ENCODE measurements around a stretch of chr11.

DNA sequence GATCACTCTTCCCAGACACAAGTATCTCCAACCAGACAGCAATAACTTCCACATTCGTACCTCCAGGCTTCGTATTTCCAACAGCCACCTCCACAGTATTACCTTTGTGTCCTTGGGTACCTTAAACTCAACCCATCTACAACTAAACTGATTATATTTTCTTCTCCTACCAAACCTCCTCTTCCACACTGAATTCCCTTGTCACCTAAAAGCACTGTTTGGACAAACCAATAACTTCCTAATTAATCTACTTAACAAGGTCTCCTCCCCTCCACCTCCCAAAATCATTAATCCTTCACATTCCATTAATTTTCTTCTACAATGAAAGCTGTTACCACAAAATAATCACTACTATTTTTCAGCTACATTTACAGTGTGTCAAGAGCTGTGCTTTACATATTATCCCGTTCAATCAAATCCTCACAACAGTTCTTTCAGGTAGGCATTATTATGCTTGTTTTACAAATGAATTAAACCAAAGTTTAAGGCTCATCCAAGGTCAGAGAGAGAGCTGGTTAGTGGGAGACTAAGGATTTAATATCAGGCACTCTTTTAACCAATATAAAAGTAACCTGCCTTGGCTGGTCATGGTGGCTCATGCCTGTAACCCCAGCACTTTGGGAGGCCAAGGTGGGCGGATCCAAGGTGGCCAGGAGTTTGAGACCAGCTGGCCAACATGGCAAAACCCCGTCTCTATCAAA, 107.5 kb downstream of the SIK3 start:
- PRO-cap: no peak

DNA sequence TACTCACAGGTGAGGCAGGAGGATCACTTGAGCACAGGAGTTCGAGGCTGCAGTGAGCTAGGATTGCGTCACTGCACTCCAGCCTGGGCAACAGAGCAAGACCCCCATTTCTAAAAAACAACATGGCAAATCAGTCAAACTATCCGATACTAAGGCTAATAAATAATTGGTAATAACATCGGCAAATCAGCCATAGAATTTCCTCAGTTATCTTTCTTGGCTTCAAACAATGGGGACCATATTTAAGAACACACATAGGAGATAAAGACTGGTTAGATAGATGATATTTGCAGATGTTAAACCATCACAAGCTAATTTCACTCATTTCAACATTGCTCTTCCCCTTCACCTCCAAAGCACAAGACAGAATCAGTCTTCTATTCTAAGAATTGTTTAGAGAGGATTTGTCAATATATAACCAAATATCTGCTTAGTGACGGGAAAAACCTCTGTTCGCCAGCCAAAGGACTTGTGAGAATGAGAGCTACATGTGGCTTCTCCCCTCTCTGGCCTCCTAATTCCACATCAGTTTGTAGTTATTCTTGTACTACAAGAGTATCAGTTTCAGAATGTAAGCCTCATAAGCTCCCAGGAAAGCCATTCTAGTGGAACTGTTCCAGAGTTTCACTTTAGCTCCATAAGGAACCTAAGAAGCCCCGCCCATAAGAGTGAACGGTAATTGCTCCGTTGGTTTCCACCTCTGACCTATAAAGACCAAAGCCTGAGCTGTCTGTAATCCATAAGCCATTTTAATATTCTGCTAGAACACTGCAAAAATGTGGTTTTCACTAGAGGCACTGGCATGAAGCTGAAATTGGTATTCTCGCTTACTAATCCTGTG, 53.2 kb downstream of the SIK3 start:
- PRO-cap: no peak

- PRO-cap: no peak
These were observed 15.3 kb downstream of the SIK3 start for GRCh38 chr11:117082690-117083523.

DNA sequence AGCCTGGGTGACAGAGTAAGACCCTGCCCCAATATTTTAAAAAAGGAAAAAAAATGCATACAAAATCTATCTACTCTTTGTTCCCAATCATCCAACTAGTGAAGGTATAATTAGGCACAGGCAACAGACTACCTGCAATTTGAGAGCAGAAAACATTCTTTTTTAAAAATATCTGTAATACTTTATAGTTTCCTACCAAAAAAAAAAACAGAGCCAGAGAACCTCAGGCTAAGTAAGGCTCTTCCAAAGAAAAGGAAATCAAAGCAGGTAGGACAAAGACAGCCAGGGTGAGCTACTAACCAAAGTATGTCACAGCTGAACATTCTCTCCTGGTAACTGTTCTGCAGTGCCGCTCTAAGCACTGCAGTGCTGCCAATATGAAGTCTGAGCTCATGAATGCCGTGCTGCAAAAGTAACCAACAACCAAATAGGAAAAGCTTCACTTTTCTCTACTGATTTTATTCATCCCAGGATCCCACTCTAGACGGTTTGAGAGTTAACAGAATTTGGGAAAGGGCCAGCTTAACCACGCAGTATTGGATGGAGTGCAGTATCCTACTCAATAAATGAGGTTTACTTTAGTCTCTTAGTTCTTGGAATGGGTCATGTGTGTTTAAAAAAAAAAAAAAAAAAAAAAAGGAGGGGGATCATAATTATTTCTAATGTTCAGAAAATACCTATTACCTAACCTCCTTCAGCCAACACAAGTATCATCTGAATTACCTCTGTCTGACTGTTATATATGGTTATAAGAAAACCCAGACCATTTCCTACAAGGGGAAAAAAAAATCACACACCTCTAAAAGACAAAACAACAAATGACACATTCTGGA, 3.4 kb downstream of the SIK3 start:
- PRO-cap: no peak

- PRO-cap: no peak
These were observed 7.2 kb downstream of the SIDT2 start for GRCh38 chr11:117185585-117186386.

- PRO-cap: unidirectional peak, plus-strand start at chr11:117198259
These were observed 1.2 kb upstream of the TAGLN start for GRCh38 chr11:117197657-117198748.

DNA sequence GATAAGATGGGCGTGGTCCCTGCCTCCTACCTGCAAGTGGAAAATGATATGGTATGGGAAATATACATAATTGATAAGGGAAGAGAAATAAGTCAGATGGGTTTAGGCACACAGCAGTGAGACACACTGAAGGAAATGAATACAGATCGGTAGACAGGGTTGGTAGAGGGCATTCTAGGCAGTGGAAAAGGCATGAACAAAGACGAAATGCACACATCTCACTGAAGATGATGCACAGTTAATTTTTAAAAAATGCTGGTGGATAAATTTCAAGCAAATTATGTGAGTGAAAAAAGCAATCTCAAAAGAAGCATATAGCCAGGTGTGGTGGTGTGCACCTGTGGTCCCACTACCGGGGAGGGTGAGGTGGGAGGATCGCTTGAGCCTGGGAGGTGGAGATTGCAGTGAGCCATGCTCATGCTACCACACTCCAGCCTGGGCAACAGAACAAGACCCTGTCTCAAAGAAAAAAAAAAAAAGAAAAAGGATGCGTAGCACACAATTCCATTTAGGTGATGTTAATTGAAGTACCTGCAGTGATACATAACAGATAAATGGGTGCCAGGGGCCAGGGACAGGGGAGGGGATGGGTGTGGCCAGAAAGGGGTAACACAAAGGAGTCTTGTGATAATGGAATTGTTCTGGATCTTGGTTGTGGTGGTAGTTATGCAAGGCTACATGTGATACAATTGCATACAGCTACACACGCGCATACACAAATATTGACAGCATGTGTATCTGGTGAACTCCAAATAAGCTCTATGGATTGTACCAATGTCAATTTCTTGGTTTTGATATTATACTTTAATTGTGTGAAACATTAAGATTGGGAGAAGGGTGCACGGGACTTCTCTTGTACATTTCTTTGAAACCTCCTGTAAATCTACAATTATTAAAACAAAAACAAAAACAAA, 10.5 kb downstream of the TAGLN start:
- PRO-cap: no peak

- PRO-cap: no peak
These were observed 2.3 kb downstream of the PCSK7 start for GRCh38 chr11:117229473-117230007.

GRCh38 chr11:117328409-117328801, 751 bp downstream of the CEP164 start:
- PRO-cap: no peak

DNA sequence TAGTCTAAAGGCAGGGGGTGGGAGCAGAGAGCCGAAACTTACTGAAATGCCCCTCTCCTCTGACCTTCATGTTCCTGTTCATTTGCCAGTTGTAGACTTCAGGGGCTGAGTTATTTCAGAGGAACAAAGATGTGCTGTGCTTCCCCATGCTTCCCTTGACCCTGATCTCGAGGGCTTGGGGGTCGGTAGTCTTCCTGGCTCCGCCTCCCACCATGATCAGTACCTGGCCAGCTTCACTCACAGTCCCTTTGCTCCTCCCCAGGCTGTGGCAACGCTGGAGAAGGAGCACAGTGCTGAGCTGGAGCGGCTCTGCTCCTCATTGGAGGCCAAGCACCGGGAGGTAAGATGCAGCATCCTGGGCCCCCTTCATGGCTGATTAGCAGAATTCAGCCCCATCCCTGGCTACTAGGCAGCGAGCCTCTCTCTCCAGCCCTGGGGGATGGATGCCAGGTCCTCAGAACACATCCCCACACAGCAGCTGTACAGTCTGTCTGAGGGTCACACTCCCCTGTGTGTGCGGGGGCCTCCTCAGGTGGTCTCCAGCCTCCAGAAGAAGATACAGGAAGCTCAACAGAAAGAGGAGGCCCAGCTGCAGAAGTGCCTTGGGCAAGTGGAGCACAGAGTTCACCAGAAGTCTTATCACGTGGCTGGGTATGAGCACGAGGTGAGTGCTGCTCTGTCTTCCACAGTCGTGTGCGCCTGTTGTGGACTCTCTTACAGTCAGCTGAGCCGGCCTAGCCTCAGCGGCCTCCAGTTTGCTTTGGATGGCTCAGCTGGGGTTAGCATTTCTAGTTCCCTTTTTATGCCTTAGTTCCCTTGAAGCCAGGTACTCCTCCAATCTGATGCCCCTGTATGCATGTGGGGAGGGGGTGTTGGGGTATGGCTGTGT, 64.6 kb downstream of the CEP164 start:
- PRO-cap: no peak

- PRO-cap: no peak
These were observed 6.3 kb downstream of the FXYD6 start for GRCh38 chr11:117870028-117870699.

DNA sequence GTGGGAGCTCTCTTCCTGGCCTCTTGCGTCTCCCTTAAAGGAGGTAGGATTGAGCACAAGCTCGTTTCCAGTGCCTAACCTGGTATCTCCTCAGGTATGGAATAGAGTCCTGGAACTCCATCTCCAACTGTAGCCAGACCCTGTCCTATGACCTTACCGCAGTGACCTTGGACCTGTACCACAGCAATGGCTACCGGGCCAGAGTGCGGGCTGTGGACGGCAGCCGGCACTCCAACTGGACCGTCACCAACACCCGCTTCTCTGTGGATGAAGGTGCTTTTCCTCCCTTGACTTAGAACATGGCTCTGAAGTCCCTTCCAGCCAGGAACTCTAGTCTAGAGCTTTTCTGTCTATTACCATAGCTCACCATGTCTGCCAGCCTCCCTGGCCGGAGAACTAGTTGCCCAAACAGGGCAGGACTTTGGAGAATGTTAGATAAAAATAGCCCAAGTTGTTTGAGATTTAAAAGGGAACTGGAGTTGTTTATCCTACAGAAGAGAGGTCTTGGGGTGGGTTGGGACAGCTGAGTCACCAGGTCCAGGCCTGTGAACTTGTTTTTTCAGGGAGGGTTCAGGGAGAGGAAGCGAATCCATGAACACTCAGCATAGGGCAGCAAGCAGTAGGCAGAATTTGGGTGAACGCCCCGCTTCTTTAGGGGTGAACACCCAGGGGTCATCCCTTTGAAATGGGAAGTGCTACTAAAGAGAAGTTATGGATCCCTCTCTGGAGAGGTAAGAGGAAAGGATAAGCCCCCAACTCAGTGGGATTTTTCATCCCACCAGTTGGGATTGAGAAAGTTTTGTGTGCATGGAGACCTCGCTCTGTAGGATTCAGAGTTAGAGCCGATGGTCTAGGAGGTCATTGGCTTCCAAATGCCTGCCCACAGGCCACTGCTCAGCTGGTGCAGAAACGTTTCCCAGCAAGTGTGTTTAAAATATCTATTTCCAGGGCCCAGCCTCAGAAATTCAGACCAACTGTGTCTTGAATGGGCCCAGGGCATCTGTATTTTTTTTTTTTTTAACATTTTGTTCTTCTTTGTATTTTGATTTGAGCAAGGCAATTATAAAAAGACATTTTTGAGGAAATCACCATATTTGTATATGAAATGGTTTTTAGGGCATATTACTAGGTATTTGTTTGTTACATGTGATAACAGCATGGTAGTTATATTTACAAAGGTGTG, 3.5 kb downstream of the IL10RA start:
- PRO-cap: no peak

- PRO-cap: no peak
These were observed 16.2 kb downstream of the IL10RA start for GRCh38 chr11:118002201-118003059.

GRCh38 chr11:118003461-118004137, 17.4 kb downstream of the IL10RA start:
- PRO-cap: no peak

- PRO-cap: no peak
These were observed 30.8 kb upstream of the TMPRSS4 start for GRCh38 chr11:118045897-118046624.

GRCh38 chr11:118078183-118079365, 1.7 kb downstream of the TMPRSS4 start:
- PRO-cap: no peak

DNA sequence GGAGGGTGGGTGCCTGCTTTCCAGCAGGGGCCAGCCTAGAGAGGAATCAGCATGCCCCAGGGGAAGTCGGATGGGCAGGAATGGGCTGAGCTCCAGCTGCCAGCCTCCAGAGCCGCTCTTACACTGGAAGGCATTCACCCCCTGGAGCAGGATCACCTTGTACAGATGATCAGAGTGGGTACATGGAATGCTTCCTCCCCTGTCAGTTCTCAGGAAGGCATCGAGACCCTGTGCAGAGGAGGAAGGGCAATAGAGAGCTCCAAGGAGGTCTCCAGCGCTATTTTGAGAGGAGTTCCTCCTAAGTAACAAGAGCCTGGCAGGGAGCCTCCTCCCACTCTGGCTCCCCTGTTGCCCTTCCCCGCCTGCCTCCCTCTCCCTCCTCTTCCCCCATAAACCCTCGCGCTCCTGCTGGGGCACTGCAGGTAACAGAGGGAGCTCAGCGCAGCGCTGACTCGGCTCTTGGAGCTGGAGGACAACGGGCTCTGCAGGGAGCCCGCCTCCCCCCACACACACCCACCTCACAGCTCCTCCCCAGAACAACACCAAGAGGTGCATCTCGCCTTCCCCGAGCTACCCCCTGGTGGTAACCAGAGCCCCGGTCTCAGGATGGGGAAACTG, 3.7 kb upstream of the SCN4B start:
- PRO-cap: no peak

DNA sequence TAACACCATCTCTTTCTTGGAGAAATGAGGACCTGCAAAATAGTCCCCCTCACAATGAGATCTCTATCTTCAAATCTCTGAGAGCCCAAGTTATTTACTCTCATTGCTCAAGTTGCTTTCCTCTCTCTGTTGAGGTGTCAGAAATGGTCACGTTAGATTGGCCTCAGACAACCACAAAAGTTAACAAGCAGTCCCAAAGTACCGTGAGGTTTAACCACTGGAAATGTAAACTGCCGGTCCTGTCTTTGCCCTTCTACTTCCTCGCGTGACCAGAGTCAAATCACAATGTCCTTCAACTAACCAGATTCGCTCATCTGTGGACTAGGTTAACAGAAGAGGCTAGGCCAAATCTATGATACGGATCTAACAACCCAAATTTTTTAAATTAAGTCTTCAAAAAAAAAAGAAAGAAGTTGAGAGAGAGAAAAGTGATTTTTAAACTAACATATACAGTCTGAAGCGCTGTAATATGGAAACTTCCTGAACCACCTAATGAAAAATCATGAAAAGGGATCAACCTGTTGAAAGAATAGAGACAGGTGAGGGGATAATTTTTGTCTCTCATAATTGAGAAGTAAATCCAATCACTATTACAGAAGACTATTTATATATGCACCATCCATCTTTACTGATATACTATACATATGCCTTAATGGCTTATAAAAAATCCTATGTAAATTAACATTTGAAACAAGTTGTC, 3.2 kb upstream of the JAML start:
- PRO-cap: no peak

DNA sequence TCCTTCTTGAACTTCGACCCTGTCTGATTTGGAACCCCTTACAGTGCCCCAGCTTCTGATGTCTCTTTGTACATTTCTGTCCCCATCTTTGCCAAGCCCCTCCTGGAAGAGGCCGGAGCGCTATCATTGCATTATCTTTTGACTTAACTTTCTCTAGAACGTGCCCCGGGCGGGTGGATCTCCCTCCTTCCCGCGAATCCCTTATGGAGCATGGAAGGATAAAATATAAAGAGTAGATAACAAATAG, 339 bp downstream of the UBE4A start:
- PRO-cap: no peak

DNA sequence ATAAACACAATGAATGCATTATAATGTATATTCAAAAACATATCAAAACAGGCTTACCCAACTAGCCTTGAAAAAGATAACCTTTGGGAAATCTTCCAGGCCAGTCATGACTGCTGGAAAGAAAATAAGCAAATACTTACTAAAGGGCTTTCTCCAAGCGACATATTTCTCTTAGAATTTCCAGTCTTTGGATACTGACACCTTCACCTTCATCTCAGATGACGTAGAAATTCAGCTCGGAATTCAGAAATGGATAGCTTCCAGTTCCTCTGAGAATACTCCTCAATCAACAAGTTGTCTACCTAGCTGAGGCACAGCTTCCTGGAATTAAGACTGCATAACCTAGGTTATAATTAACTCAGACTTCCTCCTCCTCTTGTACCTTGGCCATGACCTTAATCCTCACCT, 17.2 kb downstream of the ATP5MG start:
- PRO-cap: no peak